Tibial nerve (tissue), 3 donors: ENCODE results near the gene SPTBN1.

- PRO-cap, result no peak
- RAMPAGE, long total RNA, 3 experiments, result no peak in any of the 3 experiments
These were observed 1.5 kb downstream of the ASB3 start for GRCh38 chr2:53785313-53785648.

GRCh38 chr2:53786287-53786784 is 417 bp downstream of the ASB3 start:
- PRO-cap, result no peak
- RAMPAGE, long total RNA, 3 experiments, result no peak in any of the 3 experiments

DNA sequence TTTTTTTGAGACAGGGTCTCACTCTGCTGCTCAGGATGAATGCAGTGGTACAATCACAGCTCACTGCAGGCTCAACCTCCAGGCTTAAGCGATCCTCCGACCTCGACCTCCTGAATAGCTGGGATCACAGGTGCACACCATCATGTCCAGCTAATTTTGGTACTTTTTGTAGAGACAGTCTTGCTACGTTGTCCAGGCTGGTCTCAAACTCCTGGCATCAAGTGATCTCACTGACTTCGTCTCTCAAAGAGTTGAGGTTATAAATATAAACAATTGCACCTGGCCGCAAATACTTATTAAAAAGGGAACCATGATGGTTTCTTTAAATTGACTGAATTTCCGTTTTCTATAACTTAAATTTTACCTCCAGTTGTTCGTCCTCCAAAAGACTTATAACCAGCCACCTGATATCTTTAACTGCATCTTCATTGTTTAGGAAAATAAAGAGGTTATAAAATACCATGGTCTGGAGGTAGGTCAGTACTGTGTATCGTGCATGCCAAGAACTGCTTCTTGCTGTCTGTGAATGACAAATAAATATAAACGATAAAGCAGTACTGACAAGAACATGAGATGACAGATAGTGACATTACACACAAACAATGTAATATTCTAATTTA is 14.3 kb upstream of the GPR75 start:
- PRO-cap, result no peak
- RAMPAGE, long total RNA, 3 experiments, result no peak in any of the 3 experiments

DNA sequence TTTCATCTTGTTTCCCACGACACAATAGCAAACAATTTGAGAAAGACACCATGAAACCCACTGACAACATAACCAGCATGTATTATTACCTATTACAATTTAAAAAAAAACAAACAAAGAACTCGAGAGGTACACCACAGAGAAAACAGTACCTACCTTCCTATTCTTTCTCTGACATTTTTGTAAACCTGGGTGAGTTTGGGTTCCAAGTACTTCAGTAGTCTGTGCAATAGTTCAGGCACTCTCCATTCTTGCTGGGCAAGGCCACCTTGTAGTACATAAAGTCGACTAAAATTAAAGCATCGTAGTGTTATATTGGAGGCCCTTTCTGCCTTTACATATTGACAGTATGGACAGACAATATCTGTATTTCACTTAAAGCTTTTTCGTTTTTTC is 27.9 kb upstream of the GPR75 start:
- PRO-cap, result no peak
- RAMPAGE, long total RNA, 3 experiments, result no peak in any of the 3 experiments

- PRO-cap, result no peak
- RAMPAGE, long total RNA, 3 experiments, result no peak in any of the 3 experiments
These were observed 41.5 kb upstream of the GPR75 start for GRCh38 chr2:53901264-53901653.

GRCh38 chr2:53903112-53904226 is 43.7 kb upstream of the GPR75 start:
- PRO-cap, result no peak
- RAMPAGE, long total RNA, 3 experiments, result start-site peak on the minus strand in 2 of 3 experiments, at chr2:53903658-53904079 at its widest, 8 to 20 reads per replicate

DNA sequence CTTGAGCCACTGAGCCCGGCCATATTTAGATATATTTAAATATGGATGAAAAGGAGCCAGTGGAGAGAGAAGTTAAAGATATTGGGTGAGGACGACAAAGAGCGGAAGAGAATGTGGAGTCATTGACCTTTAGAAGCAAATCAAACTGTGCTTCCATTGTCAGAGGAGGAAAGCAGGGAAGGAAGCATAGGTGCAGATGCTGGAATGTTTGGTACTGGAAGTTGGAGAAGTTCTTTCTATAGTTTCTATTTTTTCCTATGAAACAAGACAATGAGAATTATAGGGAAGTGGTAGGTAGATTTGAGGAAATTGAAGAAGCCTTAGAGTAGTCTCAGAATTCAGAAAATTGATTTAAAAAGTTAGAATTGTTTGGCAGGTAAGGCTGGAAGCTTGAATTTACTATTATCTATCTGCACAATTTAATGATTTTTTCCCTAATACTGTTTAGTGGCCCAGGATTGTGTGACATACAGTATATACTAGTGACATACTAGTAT is 3.3 kb downstream of the ACYP2 start:
- PRO-cap, result no peak
- RAMPAGE, long total RNA, 3 experiments, result no peak in any of the 3 experiments

- PRO-cap, result no peak
- RAMPAGE, long total RNA, 3 experiments, result no peak in any of the 3 experiments
These were observed 46.4 kb upstream of the SPTBN1 start for GRCh38 chr2:54409539-54410263.

DNA sequence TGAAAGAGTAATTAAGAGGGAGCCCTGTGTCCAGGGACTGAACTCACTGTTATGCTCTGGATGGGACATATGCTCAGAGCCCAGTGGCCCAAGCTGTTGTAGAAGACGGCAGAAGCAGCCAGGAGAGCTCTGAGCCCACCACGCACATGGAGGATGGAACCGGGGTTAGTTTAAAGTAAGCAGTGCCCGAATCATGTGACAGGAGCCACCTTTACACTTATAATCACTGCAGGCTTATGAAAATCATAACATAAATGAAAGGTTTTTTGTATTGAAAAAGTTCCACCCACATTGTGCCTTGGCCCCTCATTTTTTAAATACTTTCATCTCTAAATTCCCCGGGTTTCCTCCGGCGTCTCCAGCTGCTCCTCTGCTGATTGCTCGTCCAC is 36.2 kb upstream of the SPTBN1 start:
- PRO-cap, result no peak
- RAMPAGE, long total RNA, 3 experiments, result no peak in any of the 3 experiments

GRCh38 chr2:54438251-54438650 is 17.9 kb upstream of the SPTBN1 start:
- PRO-cap, result no peak
- RAMPAGE, long total RNA, 3 experiments, result no peak in any of the 3 experiments

DNA sequence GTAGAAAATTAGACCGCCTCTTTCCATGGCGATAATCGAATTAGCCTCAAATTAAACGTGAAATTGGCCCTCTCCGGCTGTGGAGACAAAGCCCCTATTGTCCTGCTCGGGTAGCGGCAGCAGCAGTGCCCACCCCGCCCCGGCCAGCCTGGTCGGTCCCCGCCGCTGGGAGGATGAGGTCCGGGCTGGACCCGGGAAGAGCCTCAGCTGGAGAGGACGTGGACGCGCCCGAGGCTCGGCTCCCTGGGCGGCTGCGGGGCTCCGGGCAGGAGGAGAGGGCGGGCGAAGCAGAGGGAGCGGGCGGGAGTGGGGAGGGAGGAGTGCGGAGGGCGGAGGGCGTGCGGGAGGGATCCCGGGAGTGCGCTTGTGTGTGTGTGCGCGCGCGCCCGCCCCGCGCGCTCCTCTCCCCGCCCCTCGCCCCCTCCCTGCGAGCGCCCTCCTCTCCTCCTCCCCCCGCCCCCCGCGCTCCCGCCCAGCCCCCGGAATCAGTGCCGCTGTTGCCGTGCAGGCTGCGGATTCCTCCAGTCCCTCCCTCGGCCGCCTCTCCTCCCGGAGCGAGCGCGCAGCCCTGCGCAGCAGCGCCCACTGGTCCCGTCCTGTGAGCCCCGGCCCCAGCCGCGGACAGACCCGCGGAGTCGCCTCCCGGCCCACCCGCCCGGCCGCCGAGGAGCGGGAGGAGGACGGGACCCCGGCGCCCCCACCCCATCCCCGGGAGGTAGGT is at the start of gene SPTBN1:
TSS of gene SPTBN1 (plus strand) at position 524 of the 721 bp plus-strand sequence.
- PRO-cap, result bidirectional peak, plus-strand start at position 524 of the sequence, minus-strand start at position 308 of the sequence
- RAMPAGE, long total RNA, 3 experiments, result no peak in any of the 3 experiments

DNA sequence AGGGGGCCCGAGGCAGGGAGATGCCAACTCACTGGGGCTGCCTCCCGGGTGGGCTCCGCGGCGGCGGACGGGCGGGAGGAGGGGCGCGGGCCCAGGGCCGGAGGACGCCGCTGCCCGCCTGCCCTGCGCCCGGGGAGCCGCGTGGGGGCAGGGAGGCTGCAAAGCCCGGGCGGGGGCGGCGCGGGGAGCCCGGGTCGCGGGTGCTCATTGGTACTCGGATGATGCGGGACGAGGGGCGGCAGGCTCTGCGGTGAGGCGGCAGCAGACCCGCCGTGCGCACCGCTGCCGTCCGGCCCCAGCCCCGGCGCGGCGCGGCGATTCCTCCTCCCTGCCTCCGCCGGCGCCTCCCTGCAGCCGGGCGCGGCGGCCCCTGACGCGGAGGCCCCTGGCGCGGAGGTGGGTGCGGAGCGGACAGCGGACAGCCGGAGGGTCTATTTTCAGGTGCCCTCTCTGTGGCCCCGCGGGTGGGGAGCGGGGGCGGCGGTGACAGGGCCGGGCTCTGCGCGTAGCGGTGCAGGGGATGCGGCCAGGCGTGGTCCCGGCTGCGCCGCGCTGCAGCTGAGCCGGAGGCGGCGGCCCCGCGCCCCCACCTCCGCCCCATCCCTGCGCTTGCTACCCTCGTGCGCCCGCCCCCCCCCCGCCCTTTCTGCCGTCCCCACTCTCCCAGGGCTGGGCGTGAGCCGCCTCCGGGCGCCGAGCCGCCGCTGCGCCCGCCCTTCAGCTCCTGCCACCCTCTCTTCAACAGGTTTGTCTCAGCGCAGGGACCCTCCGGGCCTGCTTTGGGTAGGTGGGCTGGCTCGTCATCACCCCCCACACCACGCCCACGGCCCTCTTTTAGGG is 618 bp downstream of the SPTBN1 start:
- PRO-cap, result bidirectional peak, plus-strand start at position 678 of the sequence, minus-strand start at position 554 of the sequence
- RAMPAGE, long total RNA, 3 experiments, result start-site peak on the plus strand in 2 of 3 experiments, centred at positions 688 to 695 of the sequence, 131 to 294 reads per replicate

GRCh38 chr2:54524666-54525171 is 68.6 kb downstream of the SPTBN1 start:
- PRO-cap, result no peak
- RAMPAGE, long total RNA, 3 experiments, result no peak in any of the 3 experiments

GRCh38 chr2:54526130-54526844 is 70.2 kb downstream of the SPTBN1 start:
- PRO-cap, result no peak
- RAMPAGE, long total RNA, 3 experiments, result no peak in any of the 3 experiments

GRCh38 chr2:54531416-54531932 is 75.3 kb downstream of the SPTBN1 start:
- PRO-cap, result no peak
- RAMPAGE, long total RNA, 3 experiments, result no peak in any of the 3 experiments

DNA sequence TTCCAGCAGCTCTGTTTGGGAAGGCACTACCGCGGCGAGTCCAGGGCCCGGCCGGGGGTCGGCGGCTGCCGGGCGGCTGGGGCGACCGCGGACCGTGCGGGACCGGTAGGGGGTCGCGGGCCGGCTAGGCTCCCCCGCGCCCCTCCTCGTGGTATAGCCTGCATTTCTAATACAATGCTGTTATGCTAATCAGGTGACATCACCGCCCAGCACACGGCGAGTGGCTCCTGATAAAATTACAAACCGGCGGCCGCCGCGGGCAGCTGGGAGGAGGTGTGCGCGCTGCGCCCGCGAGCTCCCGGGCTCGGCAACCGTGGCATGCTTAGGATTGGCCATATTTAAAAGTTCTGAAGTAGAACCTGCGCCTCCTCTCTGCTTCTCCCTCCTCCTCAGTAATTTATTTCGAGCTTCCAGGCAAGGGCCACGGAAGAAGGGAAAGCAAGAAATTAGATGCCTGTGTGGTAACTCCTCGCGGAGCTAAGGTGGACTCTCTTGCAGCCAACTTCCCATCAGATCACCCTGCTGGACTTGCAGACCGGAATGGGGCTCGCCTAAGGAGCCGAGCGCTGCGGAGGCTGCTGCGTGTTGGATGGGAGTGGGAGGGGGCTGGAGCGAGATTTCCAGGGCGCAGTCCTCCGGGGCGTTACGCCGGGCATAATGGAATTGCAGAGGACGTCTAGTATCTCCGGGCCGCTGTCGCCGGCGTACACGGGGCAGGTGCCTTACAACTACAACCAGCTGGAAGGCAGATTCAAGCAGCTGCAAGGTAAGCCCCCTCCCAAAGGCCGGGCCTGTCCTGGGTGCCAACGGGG is 102.2 kb downstream of the SPTBN1 start:
- PRO-cap, result unidirectional peak, plus-strand start at position 262 of the sequence
- RAMPAGE, long total RNA, 3 experiments, result start-site peak on the plus strand in 1 of 3 experiments, centred at position 261 of the sequence, 225 reads per replicate

GRCh38 chr2:54560111-54561028 is 104.2 kb downstream of the SPTBN1 start:
- PRO-cap, result no peak
- RAMPAGE, long total RNA, 3 experiments, result no peak in any of the 3 experiments

- PRO-cap, result no peak
- RAMPAGE, long total RNA, 3 experiments, result no peak in any of the 3 experiments
These were observed 118.2 kb downstream of the SPTBN1 start for GRCh38 chr2:54573909-54575121.

DNA sequence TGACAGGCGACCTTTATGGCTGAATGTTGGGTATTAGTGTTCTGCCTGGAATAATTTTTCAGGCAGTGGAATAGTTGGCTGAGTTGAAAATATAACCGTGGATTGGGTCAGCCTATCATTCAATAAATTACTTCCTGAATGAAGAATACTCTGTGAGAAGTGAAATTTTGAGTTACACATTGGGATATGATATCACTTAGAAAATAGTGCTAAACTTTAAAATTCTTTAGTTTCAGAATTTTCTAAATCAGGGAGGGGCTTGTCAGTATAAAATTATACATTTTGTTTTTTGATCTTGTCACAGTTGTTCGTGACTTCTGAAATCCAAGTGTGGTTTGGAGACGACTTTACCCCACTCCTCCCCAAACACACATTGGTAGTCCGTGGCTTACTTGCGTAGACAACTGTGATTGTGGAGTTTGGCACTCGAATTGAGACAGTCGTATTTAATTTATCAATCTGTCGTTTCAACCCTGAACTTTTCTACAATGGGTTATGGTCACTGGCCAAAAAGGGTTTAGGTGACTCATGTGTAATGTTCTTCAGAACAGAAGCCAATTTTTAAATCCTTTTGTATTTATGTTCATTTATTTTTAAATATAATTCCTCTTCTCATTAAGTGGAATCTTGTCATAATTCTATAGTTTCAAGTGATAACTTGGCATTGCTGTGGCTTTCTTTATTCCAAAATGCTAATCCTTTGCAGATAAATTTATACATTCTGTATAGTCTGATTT is 129.8 kb downstream of the SPTBN1 start:
- PRO-cap, result no peak
- RAMPAGE, long total RNA, 3 experiments, result no peak in any of the 3 experiments

DNA sequence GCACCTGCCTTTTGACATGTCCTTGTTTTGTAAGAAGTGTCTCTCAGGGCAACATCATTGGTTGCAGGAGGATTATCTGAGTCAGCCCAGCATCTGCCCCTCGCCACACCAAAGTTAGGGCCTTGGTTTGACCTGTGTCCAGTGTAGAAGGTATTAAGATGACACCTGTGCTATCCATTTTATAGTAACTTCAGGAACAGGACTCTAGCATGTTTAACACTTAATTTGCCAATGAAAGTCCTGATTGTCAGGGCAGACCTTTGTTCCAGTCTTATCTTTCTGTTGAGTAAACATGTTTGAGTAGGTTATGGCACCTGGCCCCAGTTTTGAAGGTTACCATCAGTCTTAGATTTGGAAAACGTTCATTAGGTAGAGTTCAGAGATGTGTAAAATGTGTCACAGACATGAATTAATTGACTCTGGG is 93.3 kb upstream of the EML6 start:
- PRO-cap, result no peak
- RAMPAGE, long total RNA, 3 experiments, result no peak in any of the 3 experiments